ENCODE results near the gene PLEKHH2.

GRCh38 chr2:43273472-43274070 is 47.2 kb upstream of the ZFP36L2 start:
- PRO-cap = no peak
CAGE:
- cytosol, long polyA minus RNA = no peak
- cytosol, long polyA plus RNA = no peak
- long polyA plus RNA = no peak
- nucleus, long polyA minus RNA = no peak
- nucleus, long polyA plus RNA = no peak

- PRO-cap = no peak
CAGE:
- cytosol, long polyA minus RNA = no peak
- cytosol, long polyA plus RNA = no peak
- long polyA plus RNA = no peak
- nucleus, long polyA minus RNA = no peak
- nucleus, long polyA plus RNA = no peak
Observed at GRCh38 chr2:43302136-43302620, 75.8 kb upstream of the ZFP36L2 start.

DNA sequence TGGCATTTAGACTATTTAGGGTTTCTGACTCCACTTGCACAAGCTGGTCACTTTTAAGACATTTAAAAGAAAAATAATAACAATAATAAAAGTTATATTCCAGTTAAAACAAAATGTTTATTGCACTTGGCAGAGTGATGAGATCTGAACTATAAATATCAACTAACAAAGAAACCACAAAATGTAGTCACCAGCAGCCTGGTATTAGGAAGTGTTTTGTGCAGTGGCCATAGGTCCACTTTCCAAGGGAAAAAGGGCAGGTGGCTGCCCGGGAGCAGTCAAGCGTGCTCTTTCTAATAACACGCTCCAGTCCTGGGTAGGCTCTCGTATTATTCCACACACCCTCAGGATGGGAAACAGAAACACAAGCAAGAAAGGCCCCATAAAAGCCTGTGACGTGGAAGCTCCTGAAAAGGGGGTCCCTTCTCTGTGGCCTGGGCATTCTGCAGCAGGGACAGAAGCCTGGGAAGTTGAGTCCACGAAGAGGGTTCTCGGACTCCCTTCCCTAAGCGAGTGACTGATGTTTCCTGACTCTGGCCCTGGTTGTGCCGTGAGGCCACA is 87.0 kb upstream of the ZFP36L2 start:
- PRO-cap = no peak
CAGE:
- cytosol, long polyA minus RNA = no peak
- cytosol, long polyA plus RNA = no peak
- long polyA plus RNA = no peak
- nucleus, long polyA minus RNA = no peak
- nucleus, long polyA plus RNA = no peak

DNA sequence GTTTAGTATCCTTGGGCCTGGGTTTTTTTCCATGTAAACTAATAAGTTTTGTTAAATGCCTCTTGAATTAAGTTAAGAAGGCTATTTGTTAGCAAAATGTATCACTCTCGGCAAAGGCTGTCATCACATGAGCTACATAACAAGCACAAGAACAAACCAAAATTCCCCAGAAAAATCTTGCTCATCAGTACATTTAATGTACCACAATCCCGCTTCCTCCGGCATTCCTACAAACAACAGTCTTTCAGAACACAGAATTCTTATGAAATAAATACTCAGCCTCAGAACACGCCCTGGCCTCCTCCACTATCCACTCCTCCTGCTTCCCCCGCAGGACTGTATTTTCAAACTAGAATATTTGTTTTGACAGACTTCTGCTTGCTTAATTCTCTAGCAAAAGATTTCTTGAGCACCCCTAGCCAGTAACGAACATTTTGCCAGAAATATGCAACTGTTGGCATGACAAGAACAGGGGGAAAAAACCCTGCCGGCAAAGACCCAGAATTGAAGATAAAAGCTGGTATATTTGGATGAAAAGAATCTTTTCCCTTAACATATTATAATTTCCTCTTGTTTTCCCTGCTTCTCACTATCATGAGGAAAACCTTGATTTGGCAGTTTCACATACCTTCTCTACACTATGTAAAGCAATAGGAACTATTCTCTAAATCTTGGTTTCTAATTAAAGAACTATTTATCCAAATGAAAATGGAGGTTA is 131.2 kb downstream of the THADA start:
- PRO-cap = no peak
CAGE:
- cytosol, long polyA minus RNA = no peak
- cytosol, long polyA plus RNA = no peak
- long polyA plus RNA = no peak
- nucleus, long polyA minus RNA = no peak
- nucleus, long polyA plus RNA = no peak

DNA sequence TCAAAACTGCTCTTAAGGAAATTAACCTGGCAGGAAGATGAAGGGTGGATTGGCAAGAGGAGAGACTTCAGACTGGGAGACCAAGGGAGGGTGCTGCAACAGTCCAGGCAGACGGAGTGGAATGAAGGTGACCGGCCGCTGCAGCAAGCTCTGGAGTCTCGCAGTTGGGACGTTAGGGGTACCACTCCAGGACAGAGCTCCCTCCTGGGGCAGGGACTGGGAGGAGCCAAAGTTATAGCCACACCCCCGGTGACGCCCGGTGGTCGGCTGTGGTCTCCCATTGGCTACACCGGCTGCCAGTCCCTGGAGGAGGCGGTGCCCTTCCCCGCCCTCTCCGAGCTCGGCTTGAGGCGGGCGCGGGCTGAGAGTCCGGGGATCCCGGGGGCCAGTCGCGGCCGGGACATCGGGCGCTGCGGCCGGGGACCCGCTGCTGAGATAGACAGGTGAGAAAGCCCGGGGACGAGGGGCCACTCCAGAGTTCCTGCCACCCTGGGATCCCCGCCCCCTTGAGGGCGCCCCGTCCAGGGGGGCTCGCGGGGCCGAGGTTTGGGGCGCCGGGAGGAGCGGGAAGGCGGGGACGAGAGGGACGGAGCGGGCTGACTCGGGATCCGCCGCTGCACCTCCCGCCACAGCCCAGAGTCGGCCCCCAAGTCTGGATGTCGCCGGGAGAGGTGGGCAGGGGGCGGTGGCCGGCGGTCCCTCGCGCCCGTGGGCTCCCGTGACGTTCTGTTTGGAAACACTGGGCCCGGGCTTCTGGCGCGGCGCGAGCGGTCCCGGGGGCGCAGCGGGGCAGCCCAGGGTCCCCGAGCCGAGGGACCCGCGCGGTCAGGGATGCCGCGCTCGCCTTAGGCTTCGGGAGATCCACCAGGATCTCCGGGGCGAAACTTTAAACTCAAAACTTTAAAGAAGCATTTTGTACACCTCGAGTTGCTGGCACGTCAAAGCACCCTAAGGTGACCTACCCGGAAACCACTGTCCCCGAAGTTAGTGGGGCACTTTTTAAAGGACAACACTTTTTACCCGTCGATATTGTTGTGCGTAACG is at the start of gene PLEKHH2:
PLEKHH2 (plus strand) TSS at position 324 of the 1,044 bp plus-strand sequence.
- PRO-cap = bidirectional peak, plus-strand start at position 337 of the sequence, minus-strand start at position 160 of the sequence
CAGE:
- cytosol, long polyA minus RNA = no peak
- cytosol, long polyA plus RNA = no peak
- long polyA plus RNA = no peak
- nucleus, long polyA minus RNA = start-site peak on the plus strand centred at position 335 of the sequence, 41 bp wide, 26 reads
- nucleus, long polyA plus RNA = no peak

- PRO-cap = no peak
CAGE:
- cytosol, long polyA minus RNA = no peak
- cytosol, long polyA plus RNA = no peak
- long polyA plus RNA = no peak
- nucleus, long polyA minus RNA = no peak
- nucleus, long polyA plus RNA = no peak
Observed at GRCh38 chr2:43960448-43961081, 35.2 kb downstream of the LRPPRC start.

GRCh38 chr2:44170908-44171636 is 2.4 kb downstream of the PPM1B start:
- PRO-cap = no peak
CAGE:
- cytosol, long polyA minus RNA = no peak
- cytosol, long polyA plus RNA = no peak
- long polyA plus RNA = no peak
- nucleus, long polyA minus RNA = no peak
- nucleus, long polyA plus RNA = no peak

DNA sequence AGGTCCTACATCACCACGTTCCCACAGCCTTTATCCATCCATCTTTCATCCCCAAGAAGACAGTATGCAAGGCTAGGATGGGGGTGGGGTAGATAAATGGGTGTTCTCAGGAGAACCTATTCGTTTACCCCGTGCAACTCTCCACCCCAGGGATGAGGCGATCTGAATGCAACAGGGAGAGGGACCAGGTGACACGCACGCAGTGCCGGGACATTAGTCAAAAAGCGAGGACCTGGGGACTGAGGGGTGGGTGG is 297 bp downstream of the PREPL start:
- PRO-cap = no peak
CAGE:
- cytosol, long polyA minus RNA = no peak
- cytosol, long polyA plus RNA = no peak
- long polyA plus RNA = no peak
- nucleus, long polyA minus RNA = no peak
- nucleus, long polyA plus RNA = no peak

DNA sequence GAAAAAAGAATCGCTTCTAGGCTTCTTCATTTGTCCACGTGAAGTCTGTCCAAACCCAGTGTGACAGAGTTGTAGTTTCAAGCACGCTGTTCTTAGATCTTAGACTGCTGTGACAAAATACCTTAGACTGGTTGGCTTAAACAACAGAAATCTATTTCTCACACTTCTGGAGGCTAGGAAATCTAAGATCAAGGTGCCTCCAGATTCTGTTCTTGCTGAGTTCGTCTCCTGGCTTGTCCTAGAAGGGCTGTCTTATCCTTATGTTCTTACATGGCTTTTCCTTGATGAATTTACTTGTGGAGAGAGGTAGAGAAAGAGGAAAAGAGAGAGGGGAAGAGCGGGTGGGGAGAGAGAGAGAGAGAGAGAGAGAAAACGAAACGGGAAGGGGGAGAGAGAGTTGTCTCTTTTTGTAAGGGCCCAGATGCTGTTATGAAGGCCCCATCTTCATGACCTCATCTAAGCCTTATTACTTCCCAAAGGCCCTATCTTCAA is 141.9 kb downstream of the CAMKMT start:
- PRO-cap = no peak
CAGE:
- cytosol, long polyA minus RNA = no peak
- cytosol, long polyA plus RNA = no peak
- long polyA plus RNA = no peak
- nucleus, long polyA minus RNA = no peak
- nucleus, long polyA plus RNA = no peak

- PRO-cap = no peak
CAGE:
- cytosol, long polyA minus RNA = no peak
- cytosol, long polyA plus RNA = no peak
- long polyA plus RNA = no peak
- nucleus, long polyA minus RNA = no peak
- nucleus, long polyA plus RNA = no peak
Observed at GRCh38 chr2:44949599-44950172, 8.2 kb downstream of the SIX3 start.

- PRO-cap = unidirectional peak, plus-strand start at chr2:44951934
CAGE:
- cytosol, long polyA minus RNA = no peak
- cytosol, long polyA plus RNA = no peak
- long polyA plus RNA = no peak
- nucleus, long polyA minus RNA = no peak
- nucleus, long polyA plus RNA = no peak
Observed at GRCh38 chr2:44951748-44951988, 10.2 kb downstream of the SIX3 start.

DNA sequence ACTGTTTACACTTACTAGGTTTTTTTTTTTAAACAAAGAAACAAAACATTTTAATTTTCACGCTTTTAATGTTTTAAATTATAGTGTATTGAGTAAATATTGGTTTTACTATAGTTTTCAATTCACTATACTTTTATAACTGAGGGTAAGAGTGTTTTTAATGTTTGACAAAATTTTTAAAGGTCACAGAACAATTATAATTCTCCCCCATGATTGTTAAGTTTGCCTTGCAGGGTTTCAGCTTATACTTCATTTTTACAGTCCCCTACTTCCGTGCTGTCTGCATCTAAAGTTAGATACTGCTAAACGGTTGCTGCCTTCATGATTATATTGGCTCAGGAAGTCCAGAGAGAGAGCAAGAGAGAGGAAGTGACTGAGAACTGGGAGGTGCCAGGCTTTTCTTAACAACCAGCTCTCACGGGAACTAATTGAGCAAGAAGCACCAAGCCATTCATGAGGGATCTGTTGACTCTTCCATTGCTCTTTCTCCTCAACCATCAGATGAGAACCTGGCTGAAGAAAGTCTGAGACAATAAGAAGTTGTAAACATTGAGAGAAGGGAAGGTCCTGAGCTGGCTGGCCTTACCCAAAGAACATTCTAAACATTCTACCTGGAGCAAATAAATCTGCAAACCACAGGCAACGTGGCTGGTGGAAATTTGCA is 125.4 kb upstream of the SIX2 start:
- PRO-cap = bidirectional peak, plus-strand start at position 411 of the sequence, minus-strand start at position 301 of the sequence
CAGE:
- cytosol, long polyA minus RNA = no peak
- cytosol, long polyA plus RNA = no peak
- long polyA plus RNA = no peak
- nucleus, long polyA minus RNA = no peak
- nucleus, long polyA plus RNA = no peak

DNA sequence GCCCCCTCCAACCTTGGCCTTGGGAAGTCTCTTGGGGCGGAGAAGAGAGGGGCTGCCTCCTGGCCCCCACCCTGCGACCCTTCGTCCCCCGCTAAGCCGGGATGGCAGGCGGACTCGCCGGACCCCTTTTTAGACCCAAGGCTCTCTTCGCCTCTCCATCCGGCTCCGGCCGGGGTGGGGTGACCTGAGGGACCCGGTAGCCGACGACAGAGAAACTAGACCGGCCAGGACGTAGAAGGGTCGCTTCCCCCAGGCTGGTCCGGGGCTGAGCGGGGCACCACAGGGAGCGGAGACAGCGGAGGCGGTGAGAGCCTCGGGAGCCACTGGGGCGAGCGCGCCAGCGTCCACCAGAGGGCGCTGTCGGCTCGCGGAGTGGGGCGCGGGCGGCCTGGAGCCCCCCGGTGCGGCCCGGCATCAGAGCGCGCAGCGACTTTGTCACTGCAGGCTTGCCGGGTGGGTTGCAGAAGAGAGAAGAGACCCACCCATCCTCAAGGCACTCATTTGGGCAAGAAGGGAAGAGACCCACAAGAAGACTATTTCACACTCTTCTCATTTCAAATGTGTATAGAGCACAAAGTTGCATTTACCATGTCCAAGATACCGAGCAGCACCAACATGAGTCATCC is 7.9 kb upstream of the PRKCE start:
- PRO-cap = no peak
CAGE:
- cytosol, long polyA minus RNA = no peak
- cytosol, long polyA plus RNA = no peak
- long polyA plus RNA = no peak
- nucleus, long polyA minus RNA = no peak
- nucleus, long polyA plus RNA = no peak

GRCh38 chr2:45783909-45784663 is 132.6 kb downstream of the PRKCE start:
- PRO-cap = no peak
CAGE:
- cytosol, long polyA minus RNA = no peak
- cytosol, long polyA plus RNA = no peak
- long polyA plus RNA = no peak
- nucleus, long polyA minus RNA = no peak
- nucleus, long polyA plus RNA = no peak

DNA sequence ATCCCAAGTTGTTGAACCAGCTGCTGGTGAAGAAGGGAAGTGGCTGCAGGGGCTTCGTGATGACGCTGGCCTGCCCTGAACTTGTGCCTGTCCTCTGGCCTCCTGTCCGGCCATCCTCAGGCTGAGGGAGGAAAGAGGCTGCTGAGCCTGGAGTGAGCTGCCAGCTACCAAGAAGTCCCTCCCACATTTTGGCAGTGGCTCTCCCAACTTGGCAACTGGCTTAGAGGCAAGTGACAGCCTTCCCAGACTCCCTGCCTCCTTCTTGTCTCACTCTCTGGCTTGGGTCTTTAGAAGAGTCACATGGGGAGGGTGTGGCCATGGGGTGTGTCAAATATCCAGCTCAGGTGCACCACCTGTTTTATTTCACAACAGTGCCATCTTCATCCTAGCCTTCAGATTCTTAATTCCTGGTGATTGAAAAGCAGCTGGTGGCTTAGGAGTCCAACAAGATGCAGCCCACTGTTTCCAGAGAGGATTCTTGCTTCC is 222.9 kb downstream of the PRKCE start:
- PRO-cap = no peak
CAGE:
- cytosol, long polyA minus RNA = no peak
- cytosol, long polyA plus RNA = no peak
- long polyA plus RNA = no peak
- nucleus, long polyA minus RNA = no peak
- nucleus, long polyA plus RNA = no peak

GRCh38 chr2:46002572-46002943 is 294.6 kb upstream of the EPAS1 start:
- PRO-cap = no peak
CAGE:
- cytosol, long polyA minus RNA = no peak
- cytosol, long polyA plus RNA = no peak
- long polyA plus RNA = no peak
- nucleus, long polyA minus RNA = no peak
- nucleus, long polyA plus RNA = no peak

GRCh38 chr2:46029237-46030358 is 267.6 kb upstream of the EPAS1 start:
- PRO-cap = bidirectional peak, plus-strand start at chr2:46029560, minus-strand start at chr2:46029629
CAGE:
- cytosol, long polyA minus RNA = no peak
- cytosol, long polyA plus RNA = no peak
- long polyA plus RNA = no peak
- nucleus, long polyA minus RNA = no peak
- nucleus, long polyA plus RNA = no peak

- PRO-cap = no peak
CAGE:
- cytosol, long polyA minus RNA = no peak
- cytosol, long polyA plus RNA = no peak
- long polyA plus RNA = no peak
- nucleus, long polyA minus RNA = start-site peak on the plus strand at chr2:46300074-46300172, 43 reads
- nucleus, long polyA plus RNA = no peak
Observed at GRCh38 chr2:46300097-46300401, 2.8 kb downstream of the EPAS1 start.

- PRO-cap = no peak
CAGE:
- cytosol, long polyA minus RNA = no peak
- cytosol, long polyA plus RNA = no peak
- long polyA plus RNA = no peak
- nucleus, long polyA minus RNA = no peak
- nucleus, long polyA plus RNA = no peak
Observed at GRCh38 chr2:46306942-46307882, 10.0 kb downstream of the EPAS1 start.

GRCh38 chr2:46363917-46364209 is 66.7 kb downstream of the EPAS1 start:
- PRO-cap = no peak
CAGE:
- cytosol, long polyA minus RNA = no peak
- cytosol, long polyA plus RNA = no peak
- long polyA plus RNA = no peak
- nucleus, long polyA minus RNA = no peak
- nucleus, long polyA plus RNA = no peak

All from endothelial cell of umbilical vein (primary cell).